Parietal lobe (tissue), 2 donors: ENCODE measurements around a stretch of chr14.

- RAMPAGE, long total RNA, result no peak
Observed at GRCh38 chr14:96098095-96098412, 58.9 kb downstream of the C14orf132 start.

DNA sequence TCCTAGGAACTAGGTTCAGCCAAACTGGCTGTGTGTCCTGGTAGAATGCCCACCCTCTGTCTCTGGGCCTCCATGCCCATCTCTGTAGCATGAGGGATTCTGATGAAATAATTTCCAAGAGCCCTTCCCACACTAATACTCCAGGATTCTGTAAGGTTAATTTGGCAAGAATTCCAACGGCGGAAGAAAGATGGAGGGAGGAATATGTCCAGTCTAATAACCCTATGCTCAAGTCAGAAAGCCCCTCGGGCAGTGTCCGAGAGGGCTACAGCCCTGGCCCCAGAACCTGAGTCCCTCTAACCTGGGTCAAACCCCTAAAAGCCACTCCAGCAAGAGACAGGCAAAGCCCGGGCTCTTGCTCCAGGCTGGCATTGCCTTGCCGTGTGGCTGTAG lies 22.1 kb downstream of the BDKRB2 start:
- RAMPAGE, long total RNA, result no peak

DNA sequence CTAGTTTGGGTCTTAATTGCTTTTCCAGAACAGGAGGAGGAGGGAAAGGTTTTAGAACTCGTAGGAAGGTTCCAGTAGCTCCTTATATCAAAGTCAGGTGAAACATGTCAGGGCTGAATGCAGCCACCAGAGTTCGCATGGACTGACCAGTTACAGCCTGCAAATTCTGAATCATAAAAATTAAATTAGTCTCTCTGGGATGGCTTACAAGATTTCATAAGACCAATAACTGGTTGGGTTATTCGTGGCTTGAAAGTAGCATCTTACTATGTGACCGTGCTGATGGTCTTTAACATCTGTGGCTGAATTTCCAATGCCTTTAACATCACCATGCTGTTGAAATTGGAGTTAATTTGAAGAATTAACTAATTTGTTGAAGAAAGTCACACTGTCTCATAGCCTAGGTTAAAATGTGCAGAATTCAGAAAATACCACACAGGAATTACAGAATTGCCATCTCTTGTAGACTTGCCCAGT lies 509 bp downstream of the BDKRB1 start:
- RAMPAGE, long total RNA, result no peak

GRCh38 chr14:96391154-96391686 lies 708 bp upstream of the AK7 start:
- RAMPAGE, long total RNA, result no peak

GRCh38 chr14:96573435-96574076 lies 71.4 kb downstream of the PAPOLA start:
- RAMPAGE, long total RNA, result no peak

GRCh38 chr14:97771460-97772207 lies 974.5 kb downstream of the VRK1 start:
- RAMPAGE, long total RNA, result no peak

DNA sequence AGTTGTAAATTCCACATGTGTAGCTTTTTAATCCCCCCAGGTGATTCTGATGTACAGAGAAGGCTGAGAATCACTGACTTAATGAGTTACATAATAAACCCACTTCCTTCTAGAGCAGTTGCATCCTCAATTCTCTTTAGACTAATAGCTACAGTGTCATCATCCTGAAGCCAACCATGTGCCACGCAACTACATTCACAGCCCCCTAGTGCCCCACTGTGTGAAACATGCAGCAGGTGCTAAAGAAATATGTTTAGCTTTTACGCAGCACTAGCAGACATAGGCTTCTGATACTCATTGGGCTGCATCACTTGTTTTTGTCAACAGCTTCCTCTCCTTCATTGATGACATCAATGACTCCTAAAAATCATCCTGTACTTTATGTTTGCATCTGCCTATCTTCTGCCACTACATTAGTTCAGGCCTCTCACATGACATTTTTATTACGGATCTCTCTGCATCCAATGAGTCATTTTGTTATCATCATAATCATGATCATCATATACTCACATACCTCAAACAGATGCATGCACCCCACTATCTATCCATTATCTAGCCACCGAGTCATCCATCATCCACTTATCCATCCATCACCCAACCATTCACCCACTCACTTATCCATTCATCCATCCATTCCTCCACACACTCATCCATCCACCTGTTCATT lies 1168.1 kb downstream of the BCL11B start:
- RAMPAGE, long total RNA, result no peak

DNA sequence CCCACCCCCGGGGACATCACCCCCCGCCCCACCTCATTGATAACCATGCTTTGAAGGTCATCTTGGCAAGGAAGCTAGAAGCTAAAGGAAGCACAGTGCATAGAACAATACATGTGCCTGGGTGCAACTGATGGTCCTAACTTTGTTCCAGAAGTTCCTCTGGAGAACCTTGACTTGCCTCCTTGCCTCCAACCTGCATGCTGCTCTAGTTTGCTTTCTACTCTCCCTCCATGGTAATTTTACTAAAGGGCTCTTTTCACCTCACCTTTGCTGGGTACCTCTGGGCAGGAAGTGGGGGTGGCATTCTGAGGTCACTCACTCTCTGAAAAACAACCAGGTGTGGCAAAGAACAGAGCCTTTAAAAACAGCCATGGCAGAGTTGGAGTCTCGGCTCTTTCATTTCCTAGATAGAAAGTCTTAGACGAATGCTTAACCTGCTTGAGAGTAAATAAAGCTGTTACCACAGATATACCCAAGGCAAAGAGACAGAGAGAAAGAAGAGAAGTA lies 828.0 kb downstream of the BCL11B start:
- RAMPAGE, long total RNA, result no peak

GRCh38 chr14:98819375-98820101 lies 452.5 kb downstream of the BCL11B start:
- RAMPAGE, long total RNA, result no peak

DNA sequence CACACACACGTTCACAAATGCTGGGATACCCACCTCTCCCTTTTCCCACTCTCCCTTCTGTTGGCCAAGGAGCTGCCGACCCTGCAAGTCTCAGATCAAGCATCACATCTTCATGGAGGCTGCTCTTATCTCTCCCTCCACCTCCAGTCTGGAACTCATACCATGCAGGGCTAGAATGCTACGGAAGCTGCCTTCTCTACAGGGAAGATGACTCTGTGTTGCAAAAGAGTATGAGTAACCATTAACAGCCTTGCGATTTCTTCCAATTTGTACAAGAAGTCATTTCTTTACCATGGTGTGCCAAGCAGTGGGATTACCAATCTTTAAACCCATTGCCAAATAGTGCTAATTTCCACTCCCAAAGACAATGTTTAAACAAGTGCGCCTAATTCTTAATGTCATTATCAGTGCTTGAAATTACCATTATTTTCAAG lies 196.0 kb downstream of the BCL11B start:
- RAMPAGE, long total RNA, result no peak

- RAMPAGE, long total RNA, result no peak
Observed at GRCh38 chr14:99188784-99189143, 83.2 kb downstream of the BCL11B start.

- RAMPAGE, long total RNA, result no peak
Observed at GRCh38 chr14:99189144-99189916, 82.7 kb downstream of the BCL11B start.

DNA sequence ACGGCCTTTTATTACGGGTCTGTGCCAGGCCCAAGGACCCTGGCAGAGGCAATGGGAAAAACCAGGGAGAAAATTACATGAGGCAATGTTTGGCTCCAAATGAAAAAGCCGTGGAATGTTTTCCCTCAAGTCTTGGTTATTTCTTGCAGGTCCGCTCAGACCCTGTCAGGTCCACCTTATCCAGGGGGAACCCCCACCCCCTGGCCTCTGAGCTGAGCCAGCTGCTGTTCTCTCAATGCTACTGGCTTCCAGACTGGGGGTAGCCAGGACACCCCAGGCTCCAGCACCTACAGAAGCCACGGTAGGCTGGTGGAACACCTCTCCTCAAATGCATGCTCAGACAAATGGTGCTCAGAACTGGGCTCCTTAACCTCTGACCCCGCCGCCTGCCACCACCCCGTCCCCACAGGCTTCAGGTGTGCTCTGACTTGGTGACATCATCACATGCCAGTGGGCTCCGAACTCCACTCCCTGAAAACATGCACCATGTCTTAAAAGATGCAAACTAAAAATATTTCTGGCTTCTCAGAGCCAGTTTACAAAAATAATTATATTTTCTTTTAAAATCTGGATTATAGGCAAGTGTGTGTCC lies 54.5 kb downstream of the BCL11B start:
- RAMPAGE, long total RNA, result no peak

DNA sequence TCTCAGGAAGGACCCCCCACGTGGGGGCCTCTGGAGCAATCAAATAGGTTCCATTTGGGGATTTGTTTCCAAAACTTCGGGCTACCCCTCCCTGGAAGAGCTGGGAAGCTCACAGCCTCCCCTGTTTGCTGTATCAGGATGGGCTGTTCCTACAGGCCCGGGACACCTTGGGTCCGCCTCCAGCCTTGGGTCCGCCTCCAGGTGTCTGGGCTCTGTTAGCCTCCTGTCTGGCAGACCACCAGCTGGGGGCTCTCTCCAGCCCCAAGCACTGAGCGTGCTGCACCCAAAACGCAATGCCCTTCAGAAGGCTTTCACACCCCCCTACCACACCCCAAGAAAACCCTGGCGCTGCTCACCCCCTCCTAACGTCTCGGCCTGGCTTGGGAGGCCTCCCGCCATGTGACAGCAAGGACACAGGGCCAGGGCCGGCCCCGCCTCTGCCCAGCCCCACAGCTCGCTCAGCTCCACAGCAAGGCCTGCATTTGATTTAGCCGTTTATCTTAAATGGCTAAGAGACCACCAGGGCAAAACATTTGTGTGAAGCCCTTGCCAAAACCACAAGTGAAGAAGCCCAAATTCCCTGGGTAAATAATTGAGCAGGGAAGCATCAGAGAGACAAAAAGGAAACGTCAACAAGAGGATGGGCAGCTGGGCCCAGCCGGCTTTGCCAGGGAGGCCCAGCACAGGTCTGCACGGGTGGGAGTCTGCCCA lies 40.0 kb downstream of the BCL11B start:
- RAMPAGE, long total RNA, result no peak

- RAMPAGE, long total RNA, result no peak
Observed at GRCh38 chr14:99232580-99233180, 39.3 kb downstream of the BCL11B start.

- RAMPAGE, long total RNA, result no peak
Observed at GRCh38 chr14:99257871-99258854, 13.8 kb downstream of the BCL11B start.

DNA sequence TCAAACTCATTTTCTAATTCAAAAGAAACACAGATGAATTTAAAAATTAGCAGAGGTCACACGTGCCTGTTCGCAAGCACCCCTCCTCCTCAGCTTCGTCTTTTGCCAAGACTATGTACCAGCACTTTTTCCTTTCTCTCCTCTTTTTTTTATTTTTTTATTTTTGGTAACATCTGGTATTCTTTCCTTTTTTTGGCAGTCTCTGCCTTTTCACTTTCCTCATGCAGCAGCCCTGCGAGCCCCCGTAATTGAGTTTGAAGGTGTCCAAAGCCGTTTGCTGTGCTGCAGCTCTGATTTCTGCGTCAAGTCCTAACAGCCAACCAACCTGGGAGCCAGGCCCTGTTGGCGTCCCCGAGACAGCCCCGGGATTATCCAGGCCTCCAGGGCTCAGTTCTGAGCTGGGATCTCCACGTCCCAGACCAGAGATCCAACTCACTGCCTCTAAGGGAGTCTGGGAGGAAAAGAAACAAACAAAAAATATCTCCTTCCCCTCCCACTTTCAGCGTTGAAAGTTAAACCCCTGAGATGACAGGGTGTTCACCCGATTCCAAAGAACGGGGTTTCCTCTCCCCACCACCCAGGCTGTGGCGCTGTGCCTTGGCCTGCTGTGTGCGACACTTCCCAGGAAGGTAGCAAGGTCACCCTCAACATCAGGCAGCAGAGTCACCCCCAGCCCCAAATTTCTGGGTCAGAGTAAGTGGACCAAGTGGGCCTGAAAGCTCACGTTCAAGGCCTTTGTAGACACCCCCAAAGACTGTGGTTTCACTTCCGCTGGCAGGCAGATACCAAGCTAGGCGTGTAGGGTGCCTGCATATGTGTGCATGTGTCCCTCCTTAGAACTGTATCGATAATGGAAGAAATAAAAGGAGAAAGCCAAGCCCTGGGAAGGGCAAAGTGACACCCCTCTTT lies 11.2 kb downstream of the BCL11B start:
- RAMPAGE, long total RNA, result no peak

DNA sequence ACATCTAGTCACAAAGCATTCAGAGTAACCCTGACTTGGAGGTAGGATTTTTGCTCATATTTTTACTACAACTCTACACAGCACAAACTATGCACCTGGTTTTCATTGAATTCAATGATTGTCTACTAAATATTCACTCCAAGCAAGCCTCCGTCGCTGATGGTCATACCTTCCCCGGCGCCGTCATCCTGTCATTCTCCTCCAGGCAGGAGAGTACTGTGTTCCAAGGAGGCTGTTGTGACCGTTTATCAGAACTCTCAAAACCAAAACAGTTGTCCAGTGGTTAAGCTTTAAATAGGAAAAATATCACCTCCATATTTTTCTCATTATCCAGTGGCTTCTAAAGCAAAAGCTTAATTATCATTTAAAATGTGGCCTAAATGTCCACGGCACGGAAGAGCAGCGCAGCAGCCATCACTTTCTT lies 2.1 kb downstream of the SETD3 start:
- RAMPAGE, long total RNA, result no peak

GRCh38 chr14:99481573-99482404 lies 580 bp downstream of the CCNK start:
- RAMPAGE, long total RNA, result no peak

DNA sequence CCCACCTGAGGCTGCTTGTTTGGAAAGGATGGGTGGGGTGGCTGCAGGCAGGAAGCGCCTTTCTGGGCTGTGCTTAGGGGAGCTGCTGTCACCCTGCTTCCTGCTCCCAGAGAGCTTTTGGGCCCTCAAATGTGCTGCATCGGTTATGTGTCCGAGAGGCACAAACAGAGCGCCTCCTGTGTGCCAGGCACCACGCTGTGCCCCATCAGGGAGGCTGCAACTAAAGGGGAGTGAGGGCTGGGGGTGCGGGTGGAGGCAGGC lies 44.2 kb downstream of the CCNK start:
- RAMPAGE, long total RNA, result no peak